Metanephros (tissue), 2 donors: ENCODE data around the genes CACNB1 and STAC2.

DNA sequence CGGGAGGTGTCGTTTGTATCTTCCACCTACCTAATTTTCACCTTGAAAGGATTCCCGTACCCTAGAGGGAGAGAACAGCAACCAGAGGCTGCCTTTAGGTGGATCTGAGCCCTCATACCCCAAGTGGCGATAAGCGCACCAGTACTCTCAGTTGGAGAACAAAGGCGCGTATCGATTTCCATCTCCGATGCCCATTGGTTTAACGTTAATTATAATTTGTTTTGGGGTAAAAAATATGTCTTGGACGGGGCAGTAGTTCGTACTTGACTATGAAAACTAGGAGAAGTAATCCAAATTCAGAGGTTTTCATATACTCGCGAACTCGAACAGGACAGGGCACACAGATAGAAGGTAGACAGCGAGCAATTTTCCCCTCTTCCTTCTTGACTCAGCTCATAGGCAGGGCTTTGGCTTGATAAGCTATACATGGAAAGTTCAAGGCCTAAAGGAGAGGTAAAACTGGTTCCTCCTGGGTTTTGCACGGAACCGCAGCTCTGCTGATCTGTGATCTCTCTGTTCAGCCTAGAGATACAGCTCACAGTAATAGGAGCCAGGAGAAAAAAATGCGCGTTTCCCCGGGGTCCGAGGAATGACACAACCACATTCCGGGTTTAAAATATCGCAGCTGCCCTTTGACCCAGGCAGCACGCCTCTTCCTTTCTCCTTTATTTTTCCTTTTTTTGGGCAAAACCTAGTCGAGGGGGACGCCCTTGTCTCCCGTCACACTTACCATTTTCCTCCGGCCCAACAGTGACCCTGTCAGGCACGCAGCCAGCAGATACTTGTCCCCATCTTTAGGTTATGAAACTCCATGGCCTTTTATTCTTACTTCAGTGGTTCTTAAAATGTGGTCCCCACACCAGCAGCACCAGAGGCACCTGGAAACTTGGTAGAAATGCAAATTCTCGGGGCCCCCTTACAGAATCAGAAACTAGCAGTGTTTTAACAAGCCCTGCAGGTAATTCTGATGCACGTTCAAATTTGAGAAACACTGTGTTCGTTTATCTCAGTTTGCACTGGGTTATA, 1.8 kb upstream of the LASP1 start:
- RAMPAGE, long total RNA, result no peak

DNA sequence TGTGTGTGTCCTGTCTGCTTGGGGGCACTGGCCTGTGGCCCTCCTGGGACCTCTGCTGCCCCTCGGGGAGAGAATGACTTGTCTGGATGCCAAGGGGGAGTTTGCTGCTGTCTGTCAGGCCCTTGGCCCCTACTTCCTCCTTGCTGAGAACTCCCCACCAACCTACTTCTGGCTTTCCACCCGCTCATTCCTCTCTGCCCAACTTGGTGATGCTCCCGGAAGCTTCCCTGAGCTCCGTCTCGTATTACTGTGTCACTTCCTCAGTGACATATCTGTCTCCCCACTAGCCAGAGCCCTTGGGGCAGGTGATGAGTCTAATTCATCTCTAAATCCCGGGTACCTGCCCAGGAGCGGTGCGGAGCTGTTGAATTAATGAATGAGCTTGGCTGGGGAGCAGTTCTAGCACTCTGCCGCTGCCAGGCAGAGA, 45.3 kb downstream of the FBXO47 start:
- RAMPAGE, long total RNA, result no peak

DNA sequence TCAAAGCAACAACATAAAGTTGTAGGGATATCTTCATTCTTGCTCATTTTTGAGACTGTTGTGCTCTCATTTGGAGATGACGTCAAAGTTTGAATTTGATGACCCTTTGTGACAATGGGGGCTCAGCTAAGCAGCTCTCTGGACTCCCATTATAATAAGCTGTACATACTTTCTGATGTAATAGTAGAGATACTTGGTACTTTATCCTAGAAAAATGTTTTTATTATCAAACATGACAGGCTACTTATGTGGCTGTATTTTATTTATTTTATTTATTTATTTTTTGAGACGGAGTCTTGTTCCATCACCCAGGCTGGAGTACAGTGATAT, 17.7 kb upstream of the FBXO47 start:
- RAMPAGE, long total RNA, result no peak

DNA sequence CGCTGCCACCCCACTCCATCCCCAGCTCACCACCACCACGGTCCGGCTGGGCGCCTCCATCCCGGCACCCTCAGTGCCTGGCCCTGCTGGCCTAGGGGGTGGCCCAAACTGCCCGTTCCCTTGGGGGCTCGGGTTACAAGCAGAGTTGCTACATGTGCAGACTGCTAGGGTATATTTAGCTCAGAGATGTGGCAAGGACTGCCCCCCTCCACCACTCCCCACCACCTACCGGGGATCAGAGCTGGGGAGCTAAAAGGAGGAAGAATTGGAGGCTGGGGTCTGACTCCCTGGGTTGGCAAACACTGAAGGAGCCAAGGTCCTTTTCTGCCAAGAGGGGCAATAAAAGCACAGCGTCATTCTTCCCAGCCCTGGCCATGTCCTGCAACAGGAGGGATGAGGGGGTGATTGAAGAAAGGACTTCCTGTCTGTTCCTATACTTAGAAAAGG, 4.0 kb downstream of the CACNB1 start:
- RAMPAGE, long total RNA, result no peak

DNA sequence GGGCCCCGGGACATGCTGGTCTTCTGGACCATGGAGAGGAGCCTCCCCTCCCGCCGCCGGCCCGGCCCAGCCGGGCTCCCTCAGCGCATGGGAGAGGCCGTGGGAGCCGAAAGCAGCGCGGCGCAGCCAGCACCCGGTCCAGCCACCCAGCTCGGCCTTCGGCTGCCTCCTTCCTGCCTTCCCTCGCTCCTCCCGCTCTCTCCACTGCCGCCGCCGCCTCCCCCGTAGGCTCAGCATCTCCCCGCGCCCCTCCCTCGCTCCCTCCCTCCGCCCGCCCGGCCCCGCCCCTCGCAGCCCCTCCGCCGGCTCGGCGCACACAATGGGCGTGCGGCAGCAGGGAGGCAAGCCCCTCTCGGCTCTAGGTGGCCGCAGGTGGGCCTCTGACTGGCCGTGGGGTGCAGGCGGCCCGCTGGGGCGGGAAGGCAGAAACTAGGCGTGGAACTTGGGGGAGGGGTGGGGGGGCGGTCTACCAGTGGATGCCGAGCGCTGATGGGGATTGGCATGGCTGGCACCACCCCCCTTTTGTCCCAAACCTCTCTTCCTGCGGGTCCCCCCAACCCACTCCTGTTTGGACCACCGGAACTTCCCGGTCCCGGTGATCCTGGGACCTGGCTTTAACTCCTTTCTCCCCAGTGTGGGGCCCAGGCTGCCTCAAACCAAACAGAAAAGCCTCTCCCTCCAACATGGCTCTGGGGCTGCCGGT, at the start of gene CACNB1:
Gene CACNB1 (minus strand): TSS at position 206 of the 703 bp plus-strand sequence.
- RAMPAGE, long total RNA, result no peak

DNA sequence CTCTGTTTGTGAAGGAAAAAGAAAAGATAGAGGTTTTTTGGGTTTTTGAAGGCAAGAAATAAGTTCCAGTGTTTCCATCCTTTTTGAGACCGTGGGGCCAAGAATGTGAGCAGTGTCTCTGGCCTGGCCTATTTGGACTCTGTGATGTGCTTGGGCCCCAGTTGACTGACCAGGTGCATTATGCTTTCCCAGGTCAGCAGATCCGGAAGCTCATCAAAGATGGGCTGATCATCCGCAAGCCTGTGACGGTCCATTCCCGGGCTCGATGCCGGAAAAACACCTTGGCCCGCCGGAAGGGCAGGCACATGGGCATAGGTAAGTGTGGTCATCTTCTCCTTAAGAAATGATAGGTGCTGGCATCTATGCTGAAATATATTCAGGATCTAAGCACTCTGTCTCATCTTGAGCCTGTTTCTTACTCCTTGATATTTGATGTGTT, 2.1 kb downstream of the RPL19 start:
- RAMPAGE, long total RNA, result no peak

- RAMPAGE, long total RNA, result no peak
These were observed 12.8 kb downstream of the STAC2 start for GRCh38 chr17:39212772-39213459.

DNA sequence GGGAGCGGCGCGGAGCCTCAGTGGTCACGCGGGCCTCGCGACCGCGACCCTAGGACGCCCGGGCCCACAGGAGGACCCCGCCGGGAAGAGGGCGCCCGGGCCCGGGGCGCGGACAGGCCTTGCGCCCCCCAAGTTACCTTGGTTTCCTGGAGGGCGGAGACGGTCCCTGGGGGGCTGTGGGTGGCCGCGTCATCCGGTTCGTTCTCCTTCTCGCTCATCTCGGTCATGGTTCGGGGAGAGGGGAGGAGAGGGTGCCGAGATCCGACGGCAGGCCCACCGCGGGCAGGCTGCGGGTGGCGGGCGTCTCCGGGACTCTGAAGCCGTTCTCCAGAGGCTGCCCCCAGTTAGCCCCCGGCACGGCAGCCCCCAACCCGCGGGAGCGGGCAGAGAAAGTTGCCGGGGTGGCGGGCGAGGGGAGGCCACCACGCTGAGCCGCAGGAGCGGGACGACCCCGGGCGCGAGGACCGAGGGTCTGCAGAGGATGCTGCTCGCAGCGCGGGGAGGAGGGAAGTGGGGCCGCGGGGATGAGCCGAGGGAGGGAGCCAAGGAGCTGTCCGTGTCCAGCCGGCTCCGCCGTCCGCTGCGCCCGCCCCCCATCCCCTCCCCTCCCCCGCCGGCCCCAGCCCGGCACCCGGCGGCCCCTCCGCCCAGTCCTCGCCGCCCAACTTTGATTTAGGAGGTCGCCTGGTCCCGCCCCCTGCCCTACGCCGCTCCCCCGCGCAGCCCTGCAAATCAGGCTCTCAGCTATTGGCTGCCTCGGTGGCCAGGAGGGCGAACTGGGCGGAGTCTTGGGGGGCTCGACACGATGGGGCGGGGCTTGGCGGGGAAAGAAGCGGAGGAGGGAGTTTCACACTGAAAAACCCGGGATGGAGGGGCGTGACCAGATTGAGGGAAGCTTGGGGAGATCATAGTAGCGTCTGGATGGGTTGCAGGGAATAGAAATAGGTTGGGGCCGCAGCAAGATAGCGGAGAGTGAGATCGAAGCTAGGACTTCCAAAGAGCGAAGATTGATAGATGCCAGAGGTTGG, at the start of gene STAC2:
Gene STAC2 (minus strand): TSS at position 670 of the 1,028 bp plus-strand sequence.
- RAMPAGE, long total RNA, result no peak

DNA sequence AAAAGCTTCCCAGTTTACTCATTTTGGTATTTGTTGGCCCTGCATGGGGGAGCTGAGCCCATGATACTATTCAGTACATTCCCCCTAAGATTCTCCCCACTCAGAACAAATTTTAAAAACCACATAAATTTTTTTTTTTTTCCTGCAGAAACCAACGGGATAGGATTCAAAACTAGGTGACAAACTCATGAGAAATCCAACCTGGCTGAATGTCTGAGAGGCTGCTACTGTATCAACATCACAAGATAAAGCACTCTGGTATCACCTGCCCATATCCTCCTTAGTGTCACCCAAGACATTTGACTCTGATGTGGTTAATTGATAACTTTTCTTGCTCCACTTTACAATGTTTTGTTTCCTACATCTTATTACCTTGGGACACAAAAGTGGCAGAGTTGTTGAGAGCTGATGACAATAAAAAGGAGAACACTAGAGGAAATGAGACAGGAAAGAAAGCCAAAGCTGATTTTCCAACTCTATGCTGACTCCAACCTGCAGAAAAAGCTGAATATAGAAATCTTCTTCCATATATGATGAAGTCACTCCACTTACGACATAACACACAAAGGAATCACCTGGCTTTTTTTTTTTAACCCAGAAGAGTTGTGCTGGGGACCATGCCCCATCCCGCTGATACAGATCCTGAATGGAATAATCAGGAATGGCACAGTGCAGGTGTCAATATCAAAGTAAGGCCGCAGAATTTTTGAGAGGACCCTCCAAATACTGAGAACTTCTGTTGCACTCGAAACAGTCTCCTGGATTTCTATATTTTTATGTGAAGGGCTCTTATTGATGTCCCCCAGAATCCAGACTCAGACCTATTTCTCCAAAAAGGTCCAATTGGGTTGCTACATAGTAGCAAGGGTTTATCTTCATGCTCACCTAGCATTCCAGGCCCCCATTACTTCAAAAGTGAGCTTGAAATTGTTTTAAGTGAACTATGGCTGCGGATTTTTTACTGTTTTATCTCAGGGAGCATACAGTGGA, 4.2 kb upstream of the FBXL20 start:
- RAMPAGE, long total RNA, result no peak

GRCh38 chr17:39593994-39594337, 13.8 kb downstream of the NEUROD2 start:
- RAMPAGE, long total RNA, result no peak

DNA sequence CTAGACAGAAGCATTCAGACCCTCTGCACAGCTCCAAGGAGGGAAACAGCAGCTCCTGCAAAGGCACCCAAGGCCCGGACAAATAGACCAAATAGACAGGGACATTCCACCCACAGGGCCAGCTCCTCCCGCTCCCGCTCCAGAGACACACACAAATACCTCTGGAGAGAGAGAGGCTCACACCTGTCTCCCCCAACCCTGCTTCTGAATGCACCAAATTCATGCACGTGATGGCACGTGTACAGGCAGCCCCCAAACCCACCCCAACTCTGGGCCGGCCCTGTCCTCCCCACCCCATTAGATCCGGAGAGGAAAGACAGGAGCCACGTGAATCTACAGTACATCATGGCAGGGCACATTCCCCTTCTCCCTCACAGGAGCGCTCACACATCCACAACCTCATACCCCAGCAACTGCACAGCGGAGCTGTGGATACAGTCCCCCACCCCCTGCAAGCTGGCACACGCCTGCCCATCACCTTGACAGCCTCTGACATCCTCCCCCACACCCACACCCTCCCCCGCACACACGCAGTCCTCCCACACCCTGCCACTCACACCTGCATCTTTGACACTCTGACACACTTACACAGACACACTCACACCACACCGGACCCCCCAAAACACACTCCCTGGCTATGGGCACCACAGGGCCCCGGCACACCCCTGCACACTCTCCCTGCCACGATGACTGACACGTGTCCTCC, 776 bp upstream of the PPP1R1B start:
- RAMPAGE, long total RNA, result no peak

DNA sequence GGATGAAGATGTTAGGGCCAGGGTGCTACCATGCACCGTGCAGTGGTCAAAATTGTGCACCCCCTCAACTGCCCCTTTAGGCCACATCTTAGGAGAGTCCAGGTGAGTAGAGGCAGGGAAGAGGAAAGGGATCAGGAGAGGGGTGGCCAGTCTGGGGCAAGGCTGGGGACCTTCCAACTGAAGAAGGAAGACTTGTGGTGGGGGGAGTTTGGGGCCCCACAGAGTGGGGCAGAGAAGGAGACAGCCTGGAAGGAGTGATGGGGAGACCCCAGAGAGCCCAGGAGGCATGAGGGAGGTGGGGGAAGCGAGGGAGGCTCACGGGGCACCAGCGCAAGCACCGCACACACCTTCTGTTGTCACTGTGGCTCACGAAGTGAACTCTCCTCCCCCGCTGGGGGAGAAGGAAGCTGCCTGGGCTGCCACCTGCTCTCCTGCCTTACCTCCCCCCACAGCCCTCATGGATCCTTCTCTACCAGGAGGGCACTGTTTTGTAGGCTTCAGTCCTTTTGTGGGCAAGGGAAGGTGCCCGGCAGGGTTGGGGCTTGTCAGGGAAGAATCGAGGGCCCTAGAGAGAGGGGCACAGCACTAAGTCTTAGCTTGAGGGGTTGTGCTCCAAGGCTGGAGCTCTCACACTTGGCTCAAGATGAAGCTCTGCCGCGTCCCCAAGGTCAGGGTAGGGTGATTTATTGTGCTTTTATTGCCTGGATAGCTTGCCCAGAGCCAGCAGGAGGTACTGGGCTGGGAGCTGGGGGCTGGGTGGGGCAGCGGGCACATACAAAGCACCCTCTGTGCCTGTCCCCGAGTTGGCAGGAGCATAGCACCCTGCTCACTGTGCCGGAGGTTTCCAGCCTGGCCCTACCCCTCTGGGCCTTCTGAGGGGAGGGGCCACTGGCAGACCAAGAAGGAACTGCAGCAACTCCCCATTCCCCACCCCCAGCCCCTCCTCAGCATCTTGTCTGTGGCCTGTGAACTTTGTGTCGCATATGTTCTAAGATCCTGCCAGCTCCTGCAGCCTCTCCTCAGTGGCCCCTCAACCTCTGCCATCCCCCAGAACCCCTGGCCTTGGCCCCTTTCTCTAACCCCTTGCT, 4.6 kb upstream of the STARD3 start:
- RAMPAGE, long total RNA, result no peak

GRCh38 chr17:39666121-39666918, 1.2 kb downstream of the TCAP start:
- RAMPAGE, long total RNA, result no peak

DNA sequence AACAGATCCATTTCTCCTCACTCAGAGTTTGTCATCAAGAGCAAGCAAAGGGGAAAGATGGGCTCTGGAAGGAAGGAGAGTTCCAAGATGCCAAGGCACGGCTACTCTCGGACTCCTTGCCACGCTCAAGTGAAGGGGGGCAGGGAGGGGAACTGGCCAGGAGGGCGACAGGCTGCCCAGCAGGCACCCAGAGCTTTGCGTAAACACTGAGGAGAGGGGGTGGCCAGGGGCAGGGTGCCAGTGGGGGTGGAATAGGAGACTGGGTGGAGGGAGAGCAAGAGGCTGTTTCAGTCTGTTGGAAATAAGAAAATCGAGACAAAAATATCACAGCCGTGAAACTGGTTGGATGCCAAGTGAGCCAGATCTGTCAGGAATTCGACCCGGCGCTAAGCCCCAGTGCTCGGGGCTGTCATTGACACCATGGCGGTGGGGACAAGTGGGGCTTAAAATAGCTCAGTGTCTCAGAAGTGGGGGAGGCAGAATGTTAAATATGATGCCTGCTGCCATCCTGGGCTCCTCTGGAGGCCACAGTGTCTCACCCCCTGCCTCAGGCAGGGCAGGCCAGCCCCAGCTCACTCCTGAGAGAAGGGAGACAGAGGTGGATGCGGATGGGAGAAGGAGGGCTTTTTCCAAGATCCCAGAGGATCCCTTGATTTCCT, 9.3 kb downstream of the PNMT start:
- RAMPAGE, long total RNA, result no peak

DNA sequence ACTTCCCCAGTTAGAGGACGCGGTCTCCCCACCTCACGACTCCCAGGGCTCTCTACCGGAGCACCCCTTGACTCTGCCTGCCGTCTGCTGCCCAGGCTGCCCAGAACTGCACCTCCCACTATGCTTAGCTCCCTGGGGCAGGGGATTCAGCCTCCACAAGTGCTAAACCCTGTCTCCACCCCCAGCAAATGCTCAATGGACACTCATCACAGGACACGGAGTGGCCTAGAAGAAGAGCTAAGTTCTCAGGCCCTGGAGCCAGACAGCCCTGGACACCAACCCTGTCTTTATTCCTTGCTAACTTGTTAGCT, 7.9 kb downstream of the PGAP3 start:
- RAMPAGE, long total RNA, result no peak

- RAMPAGE, long total RNA, result no peak
These were observed 4.7 kb downstream of the MIEN1 start for GRCh38 chr17:39725601-39726157.

GRCh38 chr17:39771274-39771876, 33.6 kb downstream of the GRB7 start:
- RAMPAGE, long total RNA, result no peak

- RAMPAGE, long total RNA, result no peak
These were observed 35.8 kb downstream of the IKZF3 start for GRCh38 chr17:39828032-39829045.

- RAMPAGE, long total RNA, result no peak
These were observed 845 bp upstream of the IKZF3 start for GRCh38 chr17:39864899-39865415.

DNA sequence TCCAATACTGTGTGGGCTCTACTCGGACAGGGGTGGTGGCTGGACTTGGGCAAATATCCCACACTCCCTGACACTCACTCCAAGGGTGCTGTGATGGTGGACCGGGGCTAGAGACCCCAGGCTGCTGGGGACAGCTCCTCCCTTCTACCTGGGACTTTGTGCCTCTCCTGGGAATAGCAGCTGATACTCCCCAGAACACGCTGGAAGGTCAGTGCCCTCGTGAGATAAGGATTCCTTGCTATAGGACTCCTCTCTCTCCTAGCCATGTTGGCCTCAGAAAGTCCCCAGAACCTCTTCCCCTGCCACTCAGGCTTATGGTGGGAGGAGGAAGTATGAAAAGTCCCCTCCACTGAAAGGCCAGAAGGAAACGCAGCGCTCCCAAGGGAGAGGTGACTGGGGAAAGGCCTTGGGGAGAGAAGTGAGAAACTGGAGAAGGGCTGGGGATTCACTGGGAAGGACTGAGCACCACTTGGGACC, 1.8 kb upstream of the GSDMB start:
- RAMPAGE, long total RNA, result no peak